Neutrophil (primary cell): ENCODE measurements around a stretch of chr13.

GRCh38 chr13:93244025-93244429, 17.4 kb downstream of the GPC6 start:
- PRO-cap, result no peak

DNA sequence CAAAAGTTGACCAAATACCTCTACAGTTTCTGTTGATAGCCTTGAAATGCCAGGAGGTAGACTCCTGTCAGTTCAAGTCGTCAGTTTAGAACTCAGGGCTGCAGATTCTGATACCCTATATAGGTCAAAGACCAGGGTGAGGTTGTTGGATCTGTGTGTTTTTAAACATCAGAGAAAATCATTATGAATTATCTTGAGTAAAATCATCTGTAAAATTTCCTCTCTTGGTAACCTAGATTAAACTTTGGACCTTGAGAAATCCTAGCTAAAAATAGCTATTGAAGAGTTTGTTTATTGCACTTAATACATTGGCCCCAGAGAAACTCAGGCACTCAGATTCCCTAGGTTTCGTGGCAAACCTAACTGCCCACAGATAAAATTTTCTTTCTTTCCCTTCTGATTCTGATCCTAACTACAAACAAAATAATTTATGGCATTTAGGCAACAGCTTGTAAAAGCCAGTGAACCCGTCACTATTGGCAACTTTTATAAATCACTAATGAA, 102.3 kb downstream of the GPC6 start:
- PRO-cap, result no peak

DNA sequence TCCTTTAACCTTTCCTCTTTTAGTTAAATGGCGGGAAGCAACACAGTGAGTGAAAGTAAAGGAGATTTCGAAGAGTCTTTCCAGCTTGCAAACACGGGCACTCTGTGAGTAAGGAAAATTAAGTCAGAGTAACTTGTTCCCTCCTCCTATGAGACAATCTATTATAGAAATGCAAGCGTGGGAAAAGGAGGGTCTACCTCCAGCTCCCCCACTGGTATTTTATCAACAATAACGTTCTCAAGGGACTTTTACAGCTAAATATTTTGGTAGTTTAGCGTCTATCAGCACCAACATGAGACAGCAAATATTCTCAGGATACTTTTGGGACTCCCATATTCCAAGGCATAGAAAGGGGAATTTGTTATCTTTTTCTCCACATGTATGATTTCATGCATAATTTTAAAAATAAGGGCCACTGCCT, 152.7 kb downstream of the DCT start:
- PRO-cap, result no peak

DNA sequence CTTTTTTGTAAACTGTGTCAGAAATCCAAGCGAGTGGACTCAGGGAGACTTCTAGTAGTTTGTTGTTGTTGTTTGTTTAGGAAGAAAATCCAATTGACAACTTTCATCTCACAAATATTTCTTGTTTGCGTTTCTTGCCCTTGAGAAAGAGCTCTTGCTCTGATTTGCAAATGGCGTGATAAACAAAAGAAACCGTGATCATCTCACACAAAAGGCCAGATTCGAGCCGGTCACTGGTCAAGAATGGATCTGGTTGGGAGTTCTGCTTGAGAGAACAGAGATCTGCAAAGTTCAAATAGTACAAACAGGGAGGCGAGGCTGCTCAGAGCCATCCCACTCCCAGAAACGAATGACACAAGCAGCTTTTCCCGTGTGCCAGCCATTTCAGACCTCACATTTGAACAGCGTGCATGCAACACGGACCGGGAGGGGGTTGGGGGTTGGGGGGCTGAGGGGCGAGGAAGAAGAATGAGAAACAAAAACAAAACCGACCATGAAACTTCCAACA, 1.9 kb downstream of the SOX21 start:
- PRO-cap, result no peak

- PRO-cap, result no peak
Measured at GRCh38 chr13:95193375-95193929, 107.8 kb downstream of the ABCC4 start.

DNA sequence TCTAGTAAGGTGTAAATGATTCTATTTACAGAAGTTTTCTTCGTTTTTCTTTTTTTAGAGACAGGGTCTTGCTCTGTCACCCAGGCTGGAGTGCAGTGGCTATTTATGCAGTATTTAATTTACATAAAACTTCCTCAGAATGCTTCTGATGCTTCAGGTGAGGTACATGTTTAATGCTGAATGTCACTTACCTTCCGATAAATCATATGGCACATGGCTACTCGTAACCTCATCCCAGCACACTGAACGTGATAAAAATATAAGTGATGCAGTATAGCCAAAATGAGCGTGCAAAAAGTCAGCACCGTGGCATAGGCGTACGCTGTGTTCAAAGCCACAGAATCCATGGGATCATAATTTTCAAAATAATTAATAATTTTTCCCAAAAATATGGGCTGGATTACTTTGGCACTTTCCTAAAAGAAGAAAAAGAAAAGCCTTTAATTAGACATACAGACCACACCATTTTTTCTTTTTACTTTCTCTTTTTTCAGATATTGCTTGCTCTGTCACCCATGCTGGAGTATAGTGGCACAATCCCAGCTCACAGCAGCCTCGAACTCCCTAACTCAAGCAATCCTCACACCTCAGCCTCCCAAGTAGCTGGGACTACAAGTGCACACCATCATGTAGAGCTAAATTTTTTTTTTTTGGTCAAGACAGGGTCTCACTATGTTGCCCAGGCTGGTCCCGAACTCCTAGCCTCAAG, 66.7 kb downstream of the ABCC4 start:
- PRO-cap, result no peak

- PRO-cap, result no peak
Measured at GRCh38 chr13:95239753-95240269, 61.4 kb downstream of the ABCC4 start.

GRCh38 chr13:95587235-95588034, 34.9 kb downstream of the CLDN10 start:
- PRO-cap, result no peak

DNA sequence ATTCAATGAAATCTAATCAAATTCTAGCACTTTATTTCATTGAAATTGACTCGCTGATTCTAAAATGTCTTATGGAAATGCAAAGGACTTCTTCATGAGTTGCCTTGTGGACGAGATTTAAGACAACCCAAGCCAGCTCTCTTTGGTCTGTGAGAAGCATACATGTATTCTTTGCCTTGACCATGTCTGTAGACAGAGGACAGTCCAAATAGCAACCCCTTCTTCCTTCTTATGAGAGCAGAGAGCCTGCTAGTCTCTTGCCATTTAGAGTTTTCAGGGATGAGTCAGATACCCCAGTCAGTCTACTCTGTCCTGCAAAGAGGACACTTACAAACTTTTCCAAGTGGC, 36.6 kb downstream of the DNAJC3 start:
- PRO-cap, result no peak

- PRO-cap, result no peak
Measured at GRCh38 chr13:96090281-96091006, 537 bp downstream of the HS6ST3 start.

DNA sequence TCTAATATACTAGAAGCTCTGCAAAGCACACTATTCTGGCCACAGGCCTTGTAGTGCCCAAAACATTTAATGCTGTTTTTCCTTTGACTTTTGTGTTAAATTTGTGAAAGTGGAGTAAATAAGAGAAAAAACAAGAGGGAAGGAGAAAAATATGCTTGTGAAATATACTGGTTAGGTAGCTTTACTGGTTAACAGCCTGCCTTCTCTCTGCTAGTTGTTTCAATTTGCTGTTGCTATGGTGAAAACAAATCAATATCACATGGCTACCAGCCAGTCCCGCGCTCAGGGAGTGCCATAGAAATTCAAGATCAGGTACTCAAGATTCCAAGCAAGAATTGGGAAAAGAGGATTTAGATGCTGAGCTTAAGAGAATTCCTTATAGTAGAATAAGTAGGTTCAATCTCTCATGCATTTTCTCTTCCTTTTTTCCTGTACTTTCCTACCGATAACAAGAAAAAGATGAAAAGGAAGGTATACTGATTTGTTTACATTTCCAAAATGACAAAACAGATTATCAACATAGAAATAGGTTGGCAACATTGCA, 2.8 kb downstream of the MBNL2 start:
- PRO-cap, result no peak

- PRO-cap, result no peak
Measured at GRCh38 chr13:97236190-97236818, 14.2 kb downstream of the MBNL2 start.

DNA sequence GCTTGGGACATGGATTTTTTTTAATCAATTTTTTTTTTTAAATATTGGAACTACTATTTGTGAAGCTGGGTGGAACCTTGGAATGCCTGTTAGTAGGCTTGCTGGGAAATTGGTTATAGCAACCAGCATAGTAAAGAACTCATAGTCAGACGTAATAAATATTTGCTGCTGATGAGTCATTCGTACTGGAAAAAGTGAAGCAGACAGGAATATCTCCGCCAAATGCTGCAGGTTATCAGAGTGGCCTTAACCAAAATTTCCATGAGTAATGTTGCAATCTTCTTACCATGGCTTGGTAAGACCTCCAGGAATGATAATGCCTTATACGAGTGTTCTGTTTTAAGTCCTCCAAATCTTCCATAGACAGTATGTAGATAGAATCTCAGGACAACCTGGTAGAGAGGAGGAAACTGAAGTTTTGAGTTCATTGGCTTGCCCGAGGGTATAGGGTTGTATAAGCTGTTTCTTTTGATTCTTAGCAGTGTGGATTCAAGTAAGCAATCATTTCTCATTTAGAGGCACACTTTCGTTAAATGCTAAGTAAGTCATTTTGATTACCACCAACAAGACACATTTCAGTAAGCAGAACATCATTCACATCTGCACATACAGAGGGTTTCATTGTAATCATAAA, 34.3 kb downstream of the MBNL2 start:
- PRO-cap, result no peak

DNA sequence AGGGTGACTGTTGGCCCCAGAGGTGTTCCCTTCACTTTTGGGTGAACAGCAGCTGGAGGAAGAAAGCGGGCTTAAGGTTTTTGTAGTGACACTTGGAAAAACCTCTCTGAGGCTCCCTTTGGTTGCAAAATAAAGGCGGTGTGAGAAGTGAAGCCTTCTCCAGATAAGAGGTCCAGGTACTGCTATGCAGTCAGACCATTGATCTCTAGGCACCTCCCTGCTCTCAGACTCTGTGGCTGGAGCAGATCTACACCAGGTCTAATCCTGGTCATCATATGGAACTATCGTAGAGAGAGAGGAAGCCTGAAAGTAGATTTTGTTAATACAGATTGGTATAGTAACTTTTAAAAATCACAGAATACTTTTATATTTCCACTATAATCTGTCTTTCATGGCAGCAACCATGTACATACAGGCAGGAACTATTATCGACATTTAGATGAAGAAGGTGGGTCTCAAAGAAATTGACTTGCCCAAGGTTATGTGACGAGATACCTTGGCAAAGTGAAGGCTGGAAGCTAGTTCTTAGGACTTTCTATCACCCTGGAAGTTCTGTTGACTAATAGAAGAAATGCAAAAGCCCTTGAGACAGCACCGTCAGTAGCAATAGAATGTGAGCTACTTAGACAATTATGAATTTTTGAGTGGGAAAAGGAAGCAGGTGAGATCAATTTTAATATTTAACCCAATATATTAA, 47.6 kb downstream of the MBNL2 start:
- PRO-cap, result no peak

DNA sequence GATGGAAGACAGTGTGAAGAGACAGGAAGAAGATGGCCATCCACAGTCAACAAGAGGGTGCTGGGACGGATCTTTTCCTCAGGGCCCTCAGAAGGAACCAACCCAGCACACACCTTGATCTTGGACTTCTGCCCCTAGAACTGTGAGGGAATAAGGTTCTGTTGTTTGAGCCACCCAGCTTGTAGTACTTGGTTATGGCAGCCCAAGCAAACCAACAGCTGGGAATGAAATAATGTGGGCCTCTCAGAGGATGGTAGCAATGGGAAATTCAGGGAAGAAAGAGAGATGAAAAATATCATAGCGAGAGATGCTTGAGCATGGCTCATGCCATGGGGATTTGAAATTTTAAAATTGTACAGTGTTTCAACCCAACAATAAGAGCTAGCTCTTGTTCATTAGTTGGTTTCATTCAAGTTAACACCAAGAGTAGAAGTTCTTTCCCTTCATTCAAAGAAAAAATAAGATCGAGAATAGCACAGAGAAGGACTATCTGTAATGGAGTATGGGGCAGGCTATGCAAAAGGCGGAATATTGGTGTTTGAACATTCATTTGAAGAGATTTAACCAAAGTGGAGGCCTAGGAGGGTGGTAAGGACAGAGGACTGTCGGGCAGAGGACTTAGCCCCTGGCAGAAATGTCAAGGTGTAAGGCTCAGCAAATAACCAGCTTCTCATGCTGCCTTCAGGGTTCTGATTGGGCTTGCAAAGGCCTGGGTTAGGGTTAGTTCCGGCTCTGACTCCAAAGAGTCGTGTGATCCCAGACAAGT, 87.5 kb downstream of the MBNL2 start:
- PRO-cap, result no peak

DNA sequence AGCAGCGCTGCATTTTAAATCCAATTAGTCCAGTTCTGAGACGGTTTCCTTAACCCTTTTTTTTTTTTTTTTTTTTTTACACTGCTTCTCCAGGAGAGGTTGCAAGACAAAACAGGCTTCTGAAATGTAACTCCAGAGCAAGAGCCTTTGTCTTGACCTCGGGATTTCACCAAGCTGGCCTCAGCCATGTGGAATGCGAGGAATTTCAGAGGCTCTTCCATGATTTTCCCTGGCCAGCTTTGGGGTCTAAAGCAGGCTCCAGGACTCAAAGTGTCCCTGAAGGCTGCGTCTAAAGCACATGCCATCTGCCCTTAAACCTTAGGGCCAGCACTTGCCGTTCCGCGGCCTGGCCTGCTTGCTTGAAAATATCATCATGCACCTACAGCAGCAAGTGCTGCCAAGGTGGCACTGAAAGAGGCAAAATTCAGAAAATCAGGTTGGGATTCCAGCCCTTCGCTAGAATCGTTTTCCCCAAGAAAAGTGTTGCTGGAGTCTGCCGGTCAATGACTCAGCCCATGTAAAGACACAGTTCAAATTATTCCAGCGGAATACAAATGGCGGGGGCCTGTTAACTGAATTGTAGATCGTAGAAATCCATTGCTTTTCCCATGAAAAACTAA, 105.7 kb upstream of the RAP2A start:
- PRO-cap, result no peak

- PRO-cap, result no peak
Measured at GRCh38 chr13:97369092-97369586, 64.8 kb upstream of the RAP2A start.

GRCh38 chr13:97374780-97375652, 59.0 kb upstream of the RAP2A start:
- PRO-cap, result no peak

DNA sequence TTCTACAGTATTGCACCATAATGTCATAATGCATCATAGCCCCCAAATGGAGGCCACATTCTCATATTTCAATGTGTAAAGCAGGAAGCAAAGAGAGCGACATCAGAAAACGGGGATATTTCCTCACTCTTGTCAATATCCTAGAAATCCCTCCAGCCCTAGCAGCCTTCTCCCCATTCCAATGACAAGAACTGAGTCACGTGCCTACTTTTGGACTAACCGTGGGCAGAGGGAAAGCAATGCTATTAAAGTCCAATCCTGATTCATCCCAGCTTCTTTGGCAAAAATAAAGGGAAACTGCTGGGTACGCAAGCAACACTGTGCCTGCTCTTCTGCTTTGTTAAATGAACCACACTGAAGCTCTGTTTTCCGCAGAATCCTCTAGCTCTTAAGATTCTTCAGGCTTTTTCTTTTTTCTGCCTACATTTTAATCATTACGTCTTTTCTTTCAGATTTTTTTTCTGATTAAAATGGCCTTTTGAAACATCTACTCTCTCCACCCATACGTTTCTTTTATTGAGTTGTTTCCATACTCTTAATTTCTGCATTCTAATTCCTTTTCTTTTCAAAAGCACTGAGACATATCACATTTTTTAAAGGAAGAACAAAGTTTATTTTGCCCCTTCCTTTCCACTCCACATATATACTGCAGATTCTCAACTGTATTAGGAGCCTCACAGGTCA, 4.1 kb upstream of the RAP2A start:
- PRO-cap, result no peak

DNA sequence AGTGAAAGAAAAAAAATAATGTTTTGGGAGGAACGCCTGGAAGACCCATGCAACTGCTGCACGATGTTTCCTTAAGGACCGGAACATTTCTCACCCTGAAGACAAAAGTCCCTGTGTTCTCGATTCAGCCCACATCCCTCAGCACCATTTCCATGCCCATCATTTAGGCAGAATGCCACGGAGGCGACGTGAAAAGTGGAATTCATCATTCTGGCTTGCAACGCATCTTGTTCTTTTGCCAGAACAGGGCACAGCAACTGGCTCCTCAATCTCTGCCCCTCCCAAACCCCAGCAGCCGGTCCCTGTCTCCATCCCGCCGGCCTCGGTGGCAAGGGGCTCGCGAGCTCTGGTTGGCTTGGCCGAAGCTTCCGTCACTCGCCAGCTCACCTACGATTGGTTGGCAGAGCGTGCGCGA, 1.3 kb upstream of the RAP2A start:
- PRO-cap, result bidirectional peak, plus-strand start outside the sequence, minus-strand start at position 324 of the sequence